ENCODE data around the gene C4orf19.

GRCh38 chr4:37453725-37454193 lies at the start of gene C4orf19:
Gene C4orf19, plus strand, starts transcription at chr4:37453925.
- PRO-cap, 3 experiments = no peak in any of the 3 experiments
- RAMPAGE, long total RNA, 4 experiments = no peak in any of the 4 experiments
- RRBS = under 1% methylated on average over 21 of the region's 55 CpGs

DNA sequence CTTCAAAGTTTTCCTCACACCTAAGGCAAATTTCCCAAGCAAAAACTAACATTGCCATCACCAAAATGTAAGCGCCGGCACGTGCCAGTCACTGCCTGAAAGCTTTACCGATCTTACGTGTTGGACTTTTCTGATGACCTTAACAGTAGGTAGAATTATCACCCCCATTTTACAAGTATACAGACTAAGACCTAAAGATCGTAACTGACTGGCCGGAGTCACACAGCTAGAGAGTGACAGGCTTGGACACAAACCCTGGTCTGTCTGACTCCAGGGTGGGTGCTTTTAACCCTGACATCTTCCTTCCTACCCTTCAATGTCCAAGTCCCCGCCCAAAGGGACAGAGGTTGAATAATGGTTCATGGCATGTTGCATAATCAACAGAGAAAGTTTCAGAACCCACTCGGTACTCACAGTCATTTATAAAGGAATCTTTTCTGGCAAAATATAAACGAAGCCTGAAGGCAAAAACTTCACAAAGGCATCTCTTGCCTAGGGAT lies 44.4 kb downstream of the RELL1 start:
- PRO-cap, 3 experiments = no peak in any of the 3 experiments
- RAMPAGE, long total RNA, 4 experiments = no peak in any of the 4 experiments
- RRBS = no CpG with 5 or more reads among the region's 10 CpGs

DNA sequence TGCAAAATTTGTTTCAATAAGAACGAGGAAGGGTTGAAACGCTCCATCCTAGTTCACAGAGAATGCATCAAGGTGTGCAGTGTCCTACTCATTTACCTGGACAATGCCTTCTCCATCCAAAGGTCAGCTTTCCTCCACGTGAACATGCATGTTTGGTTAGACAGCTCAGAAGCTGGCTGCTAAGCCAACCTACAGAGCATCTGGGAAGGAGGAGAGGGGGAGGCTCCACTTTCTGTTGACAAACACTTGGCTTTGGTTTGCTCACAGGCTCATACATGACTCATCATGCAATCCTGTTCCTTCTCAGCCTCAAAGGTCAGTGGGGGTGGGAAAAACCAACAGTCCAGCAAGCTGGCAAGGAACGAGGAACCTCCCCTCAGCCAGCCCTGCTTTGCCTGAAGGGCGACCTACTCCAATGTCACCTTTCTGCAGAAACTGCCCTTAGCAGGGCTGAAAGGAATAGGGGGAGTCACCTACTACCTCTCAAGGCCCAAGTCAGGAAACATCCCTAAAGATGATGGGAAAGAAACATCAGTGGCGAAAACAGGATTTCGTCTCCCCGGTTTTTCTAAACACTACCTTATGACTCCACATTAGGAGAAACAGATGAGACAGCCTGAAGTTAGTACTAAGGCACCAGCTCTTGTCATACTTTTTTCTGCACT lies 38.0 kb downstream of the RELL1 start:
- PRO-cap, 3 experiments = peak in 3 of 3 experiments; most common plus-strand start position 338 of the sequence (in 2)
- RAMPAGE, long total RNA, 4 experiments = no peak in any of the 4 experiments
- RRBS = no CpG with 5 or more reads among the region's 8 CpGs

DNA sequence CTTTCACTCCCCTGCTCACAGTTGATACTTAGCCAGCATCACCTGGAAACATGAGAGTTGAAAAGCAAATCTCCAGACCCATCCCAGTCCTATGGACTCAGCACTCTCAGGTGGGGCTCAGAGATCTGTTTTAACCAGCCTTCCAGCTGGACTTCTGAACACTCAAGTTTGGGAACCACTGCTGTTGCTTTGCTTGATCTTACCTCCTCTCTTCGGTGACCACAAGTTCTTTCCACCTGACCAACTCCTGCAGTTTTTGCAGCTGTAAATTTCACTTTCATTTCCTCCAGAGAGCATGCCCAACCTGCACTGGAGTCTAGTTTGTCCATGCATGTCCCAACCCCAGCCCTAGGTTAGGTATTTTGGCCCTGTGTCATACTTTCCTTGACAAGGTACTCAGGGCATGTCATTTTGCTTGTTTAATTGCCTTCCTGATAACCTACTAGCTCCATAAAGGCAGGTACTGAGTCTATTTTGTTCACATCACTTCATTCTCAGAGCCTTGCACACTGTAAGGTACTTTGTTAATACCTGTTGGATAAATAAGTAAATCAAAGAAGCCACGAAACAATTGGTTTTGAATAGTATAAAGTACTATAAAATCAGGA lies 10.3 kb downstream of the RELL1 start:
- PRO-cap, 3 experiments = no peak in any of the 3 experiments
- RAMPAGE, long total RNA, 4 experiments = no peak in any of the 4 experiments
- RRBS = no CpG with 5 or more reads among the region's 2 CpGs

GRCh38 chr4:37988466-37989130 lies 28.4 kb downstream of the PTTG2 start:
- PRO-cap, 3 experiments = no peak in any of the 3 experiments
- RAMPAGE, long total RNA, 4 experiments = no peak in any of the 4 experiments
- RRBS = no CpG with 5 or more reads among the region's 8 CpGs

GRCh38 chr4:38055723-38056449 lies 95.7 kb downstream of the PTTG2 start:
- PRO-cap, 3 experiments = peak in 3 of 3 experiments; most common minus-strand start chr4:38056130 (in 2)
- RAMPAGE, long total RNA, 4 experiments = no peak in any of the 4 experiments
- RRBS = no CpG with 5 or more reads among the region's 16 CpGs

GRCh38 chr4:38089747-38090214 lies 129.6 kb downstream of the PTTG2 start:
- PRO-cap, 3 experiments = no peak in any of the 3 experiments
- RAMPAGE, long total RNA, 4 experiments = start-site peak on the plus strand in 1 of 4 experiments, at chr4:38089933-38089985 at its widest, 6 reads per replicate
- RRBS = no CpG with 5 or more reads among the region's 6 CpGs

DNA sequence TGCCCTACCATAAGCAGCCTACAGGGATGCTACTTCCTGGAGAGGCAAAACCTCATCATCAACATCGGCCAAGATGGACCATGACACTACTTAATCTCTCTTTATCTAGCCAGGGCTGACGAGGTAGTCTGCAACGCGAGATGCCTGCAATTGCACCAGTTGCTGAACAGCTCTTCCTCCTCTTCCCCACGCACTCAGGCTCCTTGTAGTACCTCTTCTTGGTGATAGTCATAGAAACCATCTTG lies 271.6 kb downstream of the PTTG2 start:
- PRO-cap, 3 experiments = no peak in any of the 3 experiments
- RAMPAGE, long total RNA, 4 experiments = no peak in any of the 4 experiments
- RRBS = no CpG with 5 or more reads among the region's 5 CpGs

- PRO-cap, 3 experiments = no peak in any of the 3 experiments
- RAMPAGE, long total RNA, 4 experiments = no peak in any of the 4 experiments
- RRBS = no CpG with 5 or more reads among the region's 5 CpGs
These were observed 350.9 kb upstream of the KLF3 start for GRCh38 chr4:38312959-38313617.

- PRO-cap, 3 experiments = no peak in any of the 3 experiments
- RAMPAGE, long total RNA, 4 experiments = no peak in any of the 4 experiments
- RRBS = no CpG with 5 or more reads among the region's 6 CpGs
These were observed 154.5 kb upstream of the KLF3 start for GRCh38 chr4:38509512-38509890.

DNA sequence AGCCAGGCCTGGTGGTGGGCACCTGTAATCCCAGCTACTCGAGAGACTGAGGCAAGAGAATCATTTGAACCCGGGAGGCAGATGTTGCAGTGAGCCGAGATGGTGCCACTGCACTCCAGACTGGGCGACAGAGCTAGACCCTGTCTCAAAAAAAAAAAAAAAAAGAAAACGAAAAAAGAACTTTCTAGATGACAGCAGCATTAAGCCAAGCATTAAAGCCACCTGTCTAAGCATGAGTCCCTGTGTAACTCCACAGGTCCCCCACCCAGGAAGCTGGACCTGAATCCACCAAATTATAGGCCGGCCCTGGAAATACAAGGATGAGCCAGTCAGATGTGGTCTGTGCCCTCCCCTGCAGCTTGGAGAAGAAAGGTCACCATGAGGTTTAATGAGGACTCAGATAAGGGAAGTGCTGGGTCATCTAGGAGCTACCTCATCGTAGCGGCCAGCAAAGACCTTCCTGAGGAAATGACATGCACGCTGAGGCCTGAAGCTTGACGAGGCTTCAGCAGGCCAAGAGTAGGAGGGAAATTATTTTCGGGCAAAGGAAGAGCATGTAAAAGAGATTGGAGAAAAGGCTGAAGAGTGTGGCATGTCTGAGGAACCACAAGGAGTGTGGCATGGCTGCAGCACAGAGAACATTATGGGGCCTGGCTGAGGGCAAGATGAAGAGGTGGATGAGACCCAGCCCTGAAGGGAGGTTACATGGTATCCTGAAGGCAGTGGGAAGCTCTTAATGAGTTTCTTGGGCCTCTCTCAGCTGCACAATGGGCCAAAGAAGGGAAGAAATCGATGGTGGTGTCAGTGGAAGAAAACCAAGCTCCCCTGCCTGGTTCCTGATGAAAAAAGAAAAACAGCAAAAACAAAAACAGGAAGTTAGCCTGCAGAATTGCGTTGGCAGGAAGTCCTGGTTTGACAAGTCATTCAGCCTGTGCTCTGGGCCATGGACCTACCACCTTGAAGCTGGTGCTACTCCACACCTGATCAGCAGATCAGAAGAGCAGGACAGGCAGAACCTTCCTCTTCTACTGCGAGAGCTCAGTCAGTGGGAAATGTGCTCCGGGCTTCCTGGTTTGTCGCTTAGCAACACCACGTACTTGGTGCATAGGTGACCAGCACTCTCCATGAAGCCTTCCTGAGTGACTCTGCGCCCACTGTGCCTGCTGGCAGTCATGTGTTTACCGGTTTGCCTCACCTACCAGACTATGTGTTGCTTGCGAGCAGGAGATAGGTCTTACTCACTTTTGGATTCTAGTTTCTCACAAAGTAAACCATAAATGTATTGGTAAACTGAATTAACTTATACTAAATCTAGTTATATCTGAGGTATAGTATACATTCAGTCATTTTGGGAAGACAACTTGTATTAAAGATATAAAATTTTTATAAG lies 134.6 kb upstream of the KLF3 start:
- PRO-cap, 3 experiments = peak in 2 of 3 experiments; most common plus-strand start position 923 of the sequence (in 1); most common minus-strand start position 838 of the sequence (in 1)
- RAMPAGE, long total RNA, 4 experiments = no peak in any of the 4 experiments
- RRBS = 50% methylated on average over 2 of the region's 20 CpGs

- PRO-cap, 3 experiments = peak in 3 of 3 experiments; most common plus-strand start chr4:38663496 (in 2); most common minus-strand start chr4:38663493 (in 3)
- RAMPAGE, long total RNA, 4 experiments = no peak in any of the 4 experiments
- RRBS = under 1% methylated on average over 26 of the region's 27 CpGs
These were observed 759 bp upstream of the KLF3 start for GRCh38 chr4:38663339-38663541.

DNA sequence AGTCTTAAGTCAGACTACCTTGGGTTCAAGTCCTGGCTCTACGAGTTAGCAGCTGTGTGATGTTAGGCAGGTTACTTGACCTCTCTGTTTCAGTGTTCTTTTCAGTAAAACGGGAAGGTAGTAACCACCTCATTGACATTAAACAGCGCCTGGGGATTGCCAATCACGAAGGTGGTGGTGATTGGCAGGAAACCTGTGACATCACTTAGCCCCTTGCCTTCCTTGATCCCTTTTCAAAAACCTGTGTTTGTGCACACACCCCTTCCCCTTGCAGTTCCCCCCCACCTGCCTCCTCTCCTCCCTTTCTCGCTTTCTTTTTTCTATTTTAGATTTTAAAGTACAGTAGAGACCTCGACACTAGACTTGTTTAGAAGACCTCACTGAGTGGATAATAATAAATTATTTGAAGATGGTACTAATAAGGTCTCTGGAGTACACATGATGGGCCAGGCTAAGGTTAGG lies 7.7 kb downstream of the KLF3 start:
- PRO-cap, 3 experiments = no peak in any of the 3 experiments
- RAMPAGE, long total RNA, 4 experiments = no peak in any of the 4 experiments
- RRBS = no CpG with 5 or more reads among the region's 6 CpGs

DNA sequence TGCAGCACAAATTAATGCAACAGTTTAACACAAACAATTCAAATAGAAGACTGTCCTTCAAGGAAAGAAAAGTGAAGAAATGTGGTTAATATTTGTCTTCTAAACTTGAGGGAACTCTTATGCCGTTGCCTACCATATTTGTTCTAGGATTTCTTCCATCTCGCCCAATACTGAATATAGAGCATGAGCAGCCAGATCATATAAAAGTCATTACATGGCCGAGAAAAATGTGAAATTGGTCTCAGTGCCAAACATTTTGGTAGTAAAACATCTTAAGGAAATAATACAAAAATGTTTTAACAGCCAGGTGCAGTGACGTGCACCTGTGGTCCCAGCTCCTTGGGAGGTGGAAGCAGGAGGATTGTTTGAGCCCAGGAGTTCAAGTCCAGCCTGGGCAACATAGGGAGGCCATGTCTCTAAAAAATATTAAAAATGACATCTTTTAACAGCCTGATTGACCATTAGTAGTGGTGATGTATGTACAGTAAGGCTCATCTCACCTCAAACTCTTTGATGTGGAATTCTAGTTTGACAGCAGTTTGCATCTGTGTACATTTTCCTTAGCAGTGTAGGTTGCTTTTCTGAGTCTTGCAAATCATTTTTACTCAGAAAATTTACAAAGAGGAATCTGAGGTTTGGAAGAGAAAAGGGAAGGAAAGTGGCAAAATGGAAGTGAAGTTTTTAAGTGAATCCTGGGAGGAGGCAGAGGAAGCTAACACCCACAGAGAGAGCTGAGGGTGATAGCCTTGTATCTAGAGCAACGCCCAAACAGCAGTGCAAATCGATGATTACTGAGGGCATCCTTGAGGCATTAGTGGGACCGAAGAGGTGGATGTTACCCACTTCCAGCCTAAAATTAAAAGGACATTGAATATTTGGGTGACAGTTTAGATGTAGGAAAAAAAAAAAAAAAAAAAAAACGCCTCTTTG lies 31.6 kb downstream of the KLF3 start:
- PRO-cap, 3 experiments = no peak in any of the 3 experiments
- RAMPAGE, long total RNA, 4 experiments = no peak in any of the 4 experiments
- RRBS = no CpG with 5 or more reads among the region's 8 CpGs

DNA sequence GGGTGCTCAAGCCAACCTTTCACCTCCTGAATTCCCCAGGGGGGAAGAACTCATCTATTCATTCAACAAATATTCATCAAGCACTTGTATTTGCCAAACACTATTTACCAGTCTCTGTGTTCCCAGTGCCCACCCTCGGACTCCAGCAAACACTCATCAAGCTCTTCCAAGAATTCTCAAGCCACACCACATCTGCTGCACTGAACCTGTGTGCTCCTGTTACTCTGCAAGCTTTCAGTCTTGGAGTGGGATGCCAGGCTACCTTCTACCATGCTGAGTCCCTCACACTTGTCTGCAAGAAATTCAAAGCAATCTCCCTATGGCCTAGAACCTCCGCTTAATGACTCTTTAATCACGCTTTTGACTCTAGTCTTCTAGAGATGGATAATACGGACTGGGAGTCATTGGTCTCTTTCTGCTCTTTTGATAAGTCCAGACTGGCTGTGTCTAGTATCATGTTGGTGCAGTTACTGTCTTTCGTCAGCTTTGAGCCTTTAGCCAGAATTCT lies 21.3 kb upstream of the TLR1 start:
- PRO-cap, 3 experiments = no peak in any of the 3 experiments
- RAMPAGE, long total RNA, 4 experiments = no peak in any of the 4 experiments
- RRBS = no CpG with 5 or more reads among the region's 5 CpGs

- PRO-cap, 3 experiments = peak in 3 of 3 experiments; most common plus-strand start chr4:38856278 (in 2); most common minus-strand start chr4:38856133 (in 2)
- RAMPAGE, long total RNA, 4 experiments = no peak in any of the 4 experiments
- RRBS = no CpG with 5 or more reads among the region's 6 CpGs
These were observed 646 bp downstream of the TLR6 start for GRCh38 chr4:38855846-38856496.

- PRO-cap, 3 experiments = no peak in any of the 3 experiments
- RAMPAGE, long total RNA, 4 experiments = no peak in any of the 4 experiments
- RRBS = no CpG with 5 or more reads among the region's 8 CpGs
These were observed 55.1 kb downstream of the FAM114A1 start for GRCh38 chr4:38922565-38923164.

DNA sequence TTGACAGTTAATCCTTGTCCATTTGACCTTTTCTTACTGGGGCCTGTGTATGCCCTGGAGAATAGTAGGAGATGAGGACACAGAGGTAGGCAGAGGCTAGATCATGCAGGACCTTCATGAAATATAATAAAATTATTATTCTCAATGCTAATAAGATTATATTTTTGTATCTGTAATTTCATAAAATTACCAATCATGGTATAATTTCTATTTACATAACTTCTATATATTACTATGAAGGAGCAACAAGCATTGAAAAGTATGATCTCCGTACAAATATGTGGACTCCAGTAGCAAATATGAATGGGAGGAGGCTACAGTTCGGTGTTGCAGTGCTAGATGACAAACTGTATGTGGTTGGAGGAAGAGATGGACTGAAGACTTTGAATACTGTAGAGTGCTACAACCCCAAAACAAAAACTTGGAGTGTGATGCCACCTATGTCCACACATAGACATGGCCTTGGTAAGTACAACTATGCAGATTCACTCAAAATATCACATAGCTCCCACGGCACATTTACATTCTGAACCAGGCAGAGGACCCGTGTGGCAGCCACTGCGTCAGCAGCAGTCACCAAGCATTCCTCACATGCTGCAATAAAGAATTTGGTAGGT lies 41.1 kb downstream of the KLHL5 start:
- PRO-cap, 3 experiments = no peak in any of the 3 experiments
- RAMPAGE, long total RNA, 4 experiments = no peak in any of the 4 experiments
- RRBS = no CpG with 5 or more reads among the region's 5 CpGs

- PRO-cap, 3 experiments = no peak in any of the 3 experiments
- RAMPAGE, long total RNA, 4 experiments = no peak in any of the 4 experiments
- RRBS = no CpG with 5 or more reads among the region's 8 CpGs
These were observed 91.6 kb downstream of the RFC1 start for GRCh38 chr4:39274409-39275190.

DNA sequence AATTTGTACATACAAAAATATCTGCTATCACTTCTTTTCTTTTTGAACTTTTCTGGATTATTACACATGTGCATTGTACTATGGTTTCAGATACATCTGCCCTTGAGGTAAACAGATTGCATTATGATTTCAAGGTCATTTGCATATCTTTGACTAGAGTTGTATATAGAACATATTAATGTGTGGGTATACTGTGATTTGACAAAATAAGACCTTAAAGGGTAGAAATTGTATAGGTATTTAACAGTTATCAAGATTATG lies 2.2 kb downstream of the KLB start:
- PRO-cap, 3 experiments = no peak in any of the 3 experiments
- RAMPAGE, long total RNA, 4 experiments = no peak in any of the 4 experiments

Data from adrenal gland (tissue), 7 donors.